Mesenchymal stem cell of Wharton's jelly (primary cell): ENCODE measurements around a stretch of chr22.

DNA sequence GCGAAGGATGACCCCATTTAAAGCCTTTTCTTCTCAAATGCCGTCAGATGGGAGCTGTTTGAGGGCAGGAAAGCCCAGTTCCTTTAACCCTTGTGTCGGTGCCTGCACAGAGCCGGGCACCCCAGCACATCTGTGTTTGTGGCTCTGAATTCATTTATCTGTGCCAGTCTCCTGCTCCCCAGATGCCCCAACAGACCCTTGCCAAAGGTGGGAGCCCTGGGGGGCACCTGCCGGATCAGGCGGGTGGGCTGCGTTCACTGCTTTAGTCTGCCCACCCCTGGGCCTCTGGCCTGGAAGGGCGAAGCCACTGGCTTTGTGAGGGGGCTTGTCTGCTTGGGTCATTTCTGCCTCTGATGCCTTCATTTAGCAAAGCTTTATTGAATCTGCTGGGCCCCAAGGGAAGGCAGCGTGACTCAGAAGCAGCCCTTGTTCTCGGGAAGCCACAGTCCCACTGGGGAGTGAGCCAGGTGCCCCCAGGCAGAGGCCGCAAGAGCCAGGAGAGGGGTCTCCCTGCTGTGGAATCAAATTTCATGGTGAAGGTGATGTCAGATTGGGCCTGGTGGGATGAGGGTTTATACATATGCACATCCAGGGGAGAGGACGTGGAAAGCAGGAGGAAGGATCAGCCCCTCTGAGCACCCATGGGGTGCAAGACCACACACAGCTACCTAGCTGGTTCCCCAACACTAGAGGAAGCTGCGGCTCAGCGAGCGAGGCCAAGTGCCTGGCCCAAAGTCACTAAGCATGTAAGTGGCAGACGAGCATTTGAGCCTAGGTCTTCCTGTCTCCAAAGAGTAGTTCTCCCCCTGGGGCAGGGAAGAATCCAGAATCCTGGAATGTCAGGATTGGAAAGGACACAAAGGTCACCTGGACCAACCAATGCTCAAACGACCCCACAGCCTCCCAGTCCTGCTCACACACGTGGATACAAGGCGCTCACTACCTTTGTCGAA lies 1.8 kb downstream of the SYNGR1 start:
- CAGE, long polyA plus RNA, result no peak

- CAGE, long polyA plus RNA, result no peak
These were observed 7.1 kb downstream of the MGAT3 start for GRCh38 chr22:39463889-39464356.

- CAGE, long polyA plus RNA, result no peak
These were observed 17.4 kb downstream of the MGAT3 start for GRCh38 chr22:39473860-39475064.

DNA sequence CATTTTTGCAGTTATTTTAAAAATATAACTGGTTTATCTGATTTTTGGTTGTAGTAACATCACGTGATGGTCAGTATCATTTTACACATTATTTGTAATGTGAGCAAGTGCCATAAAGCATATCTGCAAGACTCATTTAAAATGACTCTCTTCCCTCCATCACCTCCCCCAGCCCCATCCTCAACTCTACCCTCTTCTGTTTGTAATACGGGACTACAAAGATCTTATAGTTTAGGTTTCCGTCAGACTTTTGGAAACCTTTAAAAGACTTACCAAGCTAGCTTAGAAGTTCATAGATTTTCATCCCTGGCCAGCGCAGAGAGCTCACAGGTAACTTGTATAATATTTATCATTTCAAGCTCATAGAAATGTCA lies 10.3 kb downstream of the GRAP2 start:
- CAGE, long polyA plus RNA, result no peak

- CAGE, long polyA plus RNA, result no peak
These were observed 25.5 kb downstream of the GRAP2 start for GRCh38 chr22:39926331-39926830.

DNA sequence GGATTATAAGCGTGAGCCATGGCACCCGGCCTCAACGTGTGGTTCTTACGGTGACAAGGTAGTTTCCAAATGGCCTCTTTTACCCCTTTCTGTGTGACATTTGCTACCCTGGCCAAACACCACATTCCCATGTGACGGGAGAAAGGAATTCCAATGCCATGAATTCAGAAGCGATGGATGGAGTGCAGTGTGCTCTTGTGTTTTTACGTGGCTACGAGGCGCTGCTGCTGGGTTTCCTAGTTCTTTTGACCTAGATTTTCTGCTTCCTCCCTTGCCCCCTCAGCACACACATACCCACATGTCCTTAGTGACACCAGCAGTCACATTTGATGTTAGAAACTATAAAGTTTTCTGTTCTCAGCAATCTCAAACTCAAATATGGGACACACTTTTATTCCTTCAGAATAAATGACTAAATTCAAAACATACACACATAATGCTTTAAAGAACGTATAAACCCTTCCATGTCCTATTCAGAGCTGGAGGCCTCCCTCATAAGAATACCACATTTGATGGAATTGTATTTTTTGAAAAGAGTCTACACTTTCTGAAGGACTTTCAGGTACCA lies 7.8 kb upstream of the TMA7B start:
- CAGE, long polyA plus RNA, result no peak

DNA sequence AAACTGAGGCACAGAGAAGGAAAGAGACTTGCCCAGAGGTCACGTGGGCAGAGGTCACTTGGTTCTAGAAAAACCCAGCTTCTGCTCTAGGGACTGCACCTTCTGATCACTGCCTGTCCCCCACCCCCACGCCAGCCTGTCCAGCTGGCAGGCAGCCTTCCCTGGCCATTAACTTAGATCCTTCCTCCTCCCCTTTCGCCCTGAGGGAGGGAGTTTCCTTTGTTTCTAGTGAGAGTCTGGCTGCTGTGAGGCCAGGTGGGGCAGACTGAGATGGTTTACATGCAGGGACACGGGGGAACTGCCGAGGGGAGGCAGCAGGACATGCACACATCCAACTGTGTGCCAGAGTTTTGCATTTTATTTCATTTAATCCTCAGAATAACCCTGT lies 3.2 kb downstream of the FAM83F start:
- CAGE, long polyA plus RNA, result no peak

- CAGE, long polyA plus RNA, result no peak
These were observed 89.3 kb downstream of the FAM83F start for GRCh38 chr22:40083982-40084550.

- CAGE, long polyA plus RNA, result no peak
These were observed 48.6 kb upstream of the TNRC6B start for GRCh38 chr22:40128899-40129651.

DNA sequence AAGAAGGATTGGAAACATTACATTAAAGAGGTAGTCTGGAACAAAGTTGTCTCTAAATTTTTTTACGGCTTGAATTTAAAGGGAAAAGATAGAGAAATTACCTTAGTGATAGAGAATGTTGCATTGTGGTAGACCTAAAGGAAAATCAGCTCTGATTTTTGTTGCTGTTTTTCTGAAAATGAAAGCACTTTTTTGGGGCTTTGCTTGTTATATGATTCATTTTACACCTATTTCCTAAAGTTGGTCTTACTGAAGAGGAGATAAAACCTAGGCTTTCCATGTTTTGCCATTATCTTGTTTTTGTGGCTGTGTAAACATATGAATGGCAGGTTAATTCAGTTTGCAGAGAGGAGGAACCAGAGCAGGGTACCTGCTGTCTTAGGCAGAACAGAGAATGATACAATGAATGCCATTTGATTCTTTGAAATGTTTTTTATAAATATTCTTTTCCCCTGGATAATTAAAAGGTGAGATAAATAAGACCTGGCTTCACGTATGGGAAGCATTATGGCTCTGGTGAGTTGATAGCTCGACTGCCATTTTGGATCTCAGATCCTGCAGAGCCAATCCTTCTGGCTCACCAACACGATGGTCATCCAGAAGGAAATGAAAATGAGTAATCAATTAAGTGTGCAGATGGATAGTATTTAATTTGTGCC lies 2.4 kb downstream of the TNRC6B start:
- CAGE, long polyA plus RNA, result no peak

GRCh38 chr22:40183990-40184845 lies 6.5 kb downstream of the TNRC6B start:
- CAGE, long polyA plus RNA, result no peak

GRCh38 chr22:40220599-40221275 lies 43.0 kb downstream of the TNRC6B start:
- CAGE, long polyA plus RNA, result no peak

DNA sequence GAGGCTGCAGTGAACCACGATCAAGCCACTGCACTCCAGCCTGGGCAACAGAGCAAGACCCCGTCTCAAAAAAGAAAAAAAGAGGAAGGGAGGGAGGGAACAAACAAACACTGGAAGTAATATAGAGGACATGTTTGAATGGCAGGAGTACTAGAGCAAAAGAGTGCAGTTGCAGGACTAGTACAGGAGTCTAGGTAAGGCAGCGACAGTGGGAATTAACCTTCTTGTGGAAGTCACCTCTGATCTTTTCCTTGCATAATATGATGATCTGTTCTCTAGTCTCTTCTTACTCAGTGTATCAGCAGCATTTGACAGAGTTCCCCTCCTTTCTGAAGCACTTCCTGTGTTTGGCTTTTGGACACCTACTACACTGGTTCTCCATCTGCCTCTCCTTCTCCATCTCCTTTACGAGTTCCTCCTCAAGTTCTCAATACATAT lies 57.1 kb upstream of the ADSL start:
- CAGE, long polyA plus RNA, result no peak

DNA sequence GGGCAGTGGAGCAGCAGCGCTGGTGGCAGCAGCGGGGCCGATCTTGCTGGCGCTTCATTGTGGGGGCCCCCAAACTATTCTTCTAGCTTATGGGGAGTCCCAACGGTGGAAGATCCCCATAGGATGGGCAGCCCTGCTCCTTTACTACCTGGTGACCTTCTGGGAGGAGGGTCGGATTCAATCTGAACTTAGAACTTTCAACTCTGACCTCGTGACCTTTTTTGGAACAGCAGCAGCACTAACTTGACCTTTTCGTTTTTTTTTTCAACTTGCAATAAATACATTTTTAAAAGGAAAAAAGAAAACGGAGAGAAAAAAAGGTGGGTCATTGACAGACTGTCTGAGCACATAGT lies 23.3 kb upstream of the ADSL start:
- CAGE, long polyA plus RNA, result no peak

GRCh38 chr22:40416324-40416809 lies 46.0 kb downstream of the SGSM3 start:
- CAGE, long polyA plus RNA, result no peak

- CAGE, long polyA plus RNA, result no peak
These were observed 78.4 kb downstream of the SGSM3 start for GRCh38 chr22:40448883-40449155.

GRCh38 chr22:40508278-40508705 lies 128.2 kb downstream of the MRTFA start:
- CAGE, long polyA plus RNA, result no peak

GRCh38 chr22:40521595-40521951 lies 114.9 kb downstream of the MRTFA start:
- CAGE, long polyA plus RNA, result no peak

DNA sequence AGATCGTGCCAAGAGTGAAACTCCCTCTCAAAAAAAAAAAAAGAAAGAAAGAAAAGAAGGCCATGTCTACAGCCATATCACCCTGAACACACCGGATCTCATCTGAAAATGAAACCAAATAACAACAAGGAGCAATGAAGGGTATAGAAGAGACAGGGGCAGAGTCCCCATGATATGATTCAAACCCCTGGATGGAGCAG lies 11.0 kb upstream of the MRTFA start:
- CAGE, long polyA plus RNA, result no peak

DNA sequence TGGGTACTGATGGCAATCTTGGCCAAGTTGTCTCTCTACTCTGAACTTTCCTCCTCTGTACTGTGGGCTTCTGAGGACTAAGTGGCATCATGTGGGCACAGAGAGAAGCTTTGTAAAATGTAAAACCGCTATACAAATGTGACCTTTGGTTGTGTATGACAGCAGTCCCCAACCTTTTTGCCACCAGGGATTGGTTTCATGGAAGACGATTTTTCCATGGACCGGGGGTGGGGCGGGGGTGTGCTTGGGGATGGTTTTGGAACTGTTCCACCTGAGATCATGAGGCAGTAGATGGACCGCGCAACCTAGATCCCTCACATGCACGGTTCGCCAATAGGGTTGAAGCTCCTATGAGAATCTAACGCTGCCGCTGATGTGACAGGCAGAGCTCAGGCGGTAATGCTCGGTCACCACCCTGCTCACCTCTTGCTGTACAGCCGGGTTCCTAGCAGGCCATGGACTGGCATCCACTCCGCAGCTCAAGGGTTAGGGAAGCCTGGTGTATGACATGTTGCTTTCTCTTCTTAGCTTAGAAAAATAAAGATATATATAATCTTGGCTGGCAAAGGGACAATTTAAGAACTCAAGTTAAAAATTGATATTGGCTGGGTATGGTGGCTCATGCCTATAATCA lies 21.9 kb downstream of the RBX1 start:
- CAGE, long polyA plus RNA, result no peak